Mesenchymal stem cell of adipose (primary cell): ENCODE results near the genes GSDMA and CSF3.

DNA sequence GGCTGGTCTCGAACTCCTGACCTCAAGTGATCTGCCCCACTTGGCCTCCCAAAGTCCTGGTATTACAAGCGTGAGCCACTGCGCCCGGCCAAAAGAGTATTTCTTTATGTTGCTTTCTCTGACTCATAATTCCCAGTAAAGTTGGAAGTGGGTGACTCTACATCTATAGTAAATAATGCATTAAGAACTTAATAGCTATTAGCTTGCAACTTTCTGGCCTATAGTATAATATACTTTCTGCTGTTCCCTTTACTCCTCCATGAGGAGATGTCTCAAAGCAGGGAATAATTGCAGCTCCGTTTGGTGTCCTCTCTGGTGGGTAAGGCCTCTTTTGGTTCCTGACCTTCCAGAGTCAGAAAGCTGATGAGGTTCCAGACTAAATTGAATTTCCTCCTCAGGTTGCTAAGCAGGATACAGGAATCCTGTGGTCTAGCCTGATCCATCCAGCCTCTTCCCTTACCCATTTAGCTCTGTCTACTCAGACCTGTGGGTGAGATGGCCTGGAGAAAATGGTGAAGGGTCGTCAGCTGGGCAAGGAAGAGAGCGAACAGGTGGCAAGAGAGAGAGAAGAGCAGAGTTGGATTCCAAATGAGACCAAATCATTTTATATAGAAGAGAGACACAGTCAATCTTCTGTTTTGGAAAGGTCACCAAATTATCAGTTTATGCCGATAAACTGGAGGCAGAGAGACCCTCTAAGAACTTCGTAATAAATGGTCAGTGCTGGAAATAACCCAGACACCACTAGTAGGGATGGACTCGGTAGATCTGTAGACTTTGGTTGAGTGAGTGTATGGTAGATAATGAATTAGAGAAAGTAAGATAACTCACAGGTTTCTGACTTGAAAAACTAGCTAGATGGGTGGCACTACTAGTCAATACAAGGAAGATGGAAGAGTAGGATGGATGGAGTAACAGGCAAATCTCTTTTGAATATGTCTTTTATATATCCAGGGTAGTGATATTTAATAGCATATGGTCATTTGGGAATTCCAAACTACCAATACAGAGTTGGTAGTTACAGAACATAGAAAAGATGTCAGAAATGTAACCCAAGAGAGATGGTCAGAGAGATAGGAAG lies 42.3 kb downstream of the CDK12 start:
- CAGE, long polyA plus RNA: no peak

GRCh38 chr17:39525660-39526541 lies 64.6 kb downstream of the CDK12 start:
- CAGE, long polyA plus RNA: no peak

GRCh38 chr17:39530651-39531693 lies 69.7 kb downstream of the CDK12 start:
- CAGE, long polyA plus RNA: no peak

DNA sequence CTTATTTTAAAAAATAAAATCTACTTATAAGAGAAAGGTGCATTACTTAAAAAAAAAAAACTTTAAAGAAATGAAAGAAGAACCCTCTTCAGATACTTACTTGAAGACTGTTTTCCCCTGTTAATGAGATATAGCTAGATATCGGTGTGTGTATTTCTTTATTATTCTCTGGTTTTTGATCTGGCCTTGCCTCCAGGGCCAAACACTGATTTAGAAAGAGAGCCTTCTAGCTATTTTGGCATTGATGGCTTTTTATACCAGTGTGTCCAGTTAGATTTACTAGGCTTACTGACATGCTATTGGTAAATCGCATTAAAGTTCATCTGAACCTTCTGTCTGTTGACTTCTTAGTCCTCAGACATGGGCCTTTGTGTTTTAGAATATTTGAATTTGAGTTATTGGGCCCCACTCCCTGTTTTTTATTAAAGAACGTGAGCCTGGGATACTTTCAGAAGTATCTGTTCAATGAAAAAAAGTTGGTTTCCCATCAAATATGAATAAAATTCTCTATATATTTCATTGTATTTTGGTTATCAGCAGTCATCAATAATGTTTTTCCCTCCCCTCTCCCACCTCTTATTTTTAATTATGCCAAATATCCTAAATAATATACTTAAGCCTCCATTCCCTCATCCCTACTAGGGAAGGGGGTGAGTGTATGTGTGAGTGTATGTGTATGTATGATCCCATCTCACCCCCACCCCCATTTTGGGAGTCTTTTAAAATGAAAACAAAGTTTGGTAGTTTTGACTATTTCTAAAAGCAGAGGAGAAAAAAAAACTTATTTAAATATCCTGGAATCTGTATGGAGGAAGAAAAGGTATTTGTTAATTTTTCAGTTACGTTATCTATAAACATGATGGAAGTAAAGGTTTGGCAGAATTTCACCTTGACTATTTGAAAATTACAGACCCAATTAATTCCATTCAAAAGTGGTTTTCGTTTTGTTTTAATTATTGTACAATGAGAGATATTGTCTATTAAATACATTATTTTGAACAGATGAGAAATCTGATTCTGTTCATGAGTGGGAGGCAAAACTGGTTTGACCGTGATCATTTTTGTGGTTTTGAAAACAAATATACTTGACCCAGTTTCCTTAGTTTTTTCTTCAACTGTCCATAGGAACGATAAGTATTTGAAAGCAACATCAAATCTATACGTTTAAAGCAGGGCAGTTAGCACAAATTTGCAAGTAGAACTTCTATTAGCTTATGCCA lies 72.2 kb downstream of the CDK12 start:
- CAGE, long polyA plus RNA: no peak

GRCh38 chr17:39593994-39594337 lies 13.8 kb downstream of the NEUROD2 start:
- CAGE, long polyA plus RNA: no peak

DNA sequence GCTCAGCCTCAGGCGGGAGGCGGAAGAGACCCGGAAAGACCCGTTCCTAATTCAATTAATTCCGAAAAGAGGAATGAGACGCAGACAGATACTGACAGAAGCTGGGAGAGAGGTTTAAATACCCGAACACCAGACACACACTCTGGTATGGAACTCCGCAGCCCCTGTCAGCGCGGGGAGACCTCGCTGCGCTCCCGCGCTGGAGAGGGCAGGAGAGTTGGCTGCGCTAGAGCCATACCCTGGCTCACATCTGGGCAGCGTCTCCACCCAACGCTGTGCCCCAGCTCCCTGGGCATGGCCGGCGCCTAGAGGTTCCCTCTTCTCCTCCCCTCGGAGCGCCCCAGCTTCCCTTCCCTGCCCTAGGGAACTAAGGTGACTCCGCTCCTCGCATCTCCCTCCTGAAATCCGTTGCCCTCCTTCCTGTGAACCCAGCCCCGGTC lies 8.0 kb downstream of the NEUROD2 start:
- CAGE, long polyA plus RNA: no peak

DNA sequence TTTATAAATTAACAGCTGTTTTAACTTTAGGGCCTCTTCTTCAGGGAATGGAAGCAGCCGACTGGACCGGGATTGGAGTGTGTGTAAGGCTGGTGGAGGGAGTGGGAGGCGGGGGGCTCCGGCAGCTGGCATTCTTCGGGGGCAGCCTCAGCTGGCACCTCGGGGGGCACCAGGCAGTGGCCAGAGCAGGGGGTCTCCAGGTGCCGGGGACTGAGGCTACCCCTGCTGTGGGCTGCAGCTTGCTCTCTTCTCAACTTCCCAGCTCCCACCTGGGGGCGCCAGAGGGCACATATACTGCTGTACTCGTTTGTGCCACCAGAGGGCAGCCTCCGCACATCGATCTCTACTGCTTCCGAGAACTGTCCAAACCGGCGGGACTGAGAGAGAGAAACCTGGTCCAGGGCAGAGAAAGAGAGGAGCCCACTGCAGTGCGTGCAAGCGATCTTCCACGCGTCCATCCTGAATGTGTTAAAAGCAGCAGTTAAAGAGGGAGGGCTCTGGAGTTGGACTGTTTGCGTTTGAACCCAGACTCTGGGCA lies 4.9 kb upstream of the PPP1R1B start:
- CAGE, long polyA plus RNA: no peak

GRCh38 chr17:39638142-39638812 lies 1.3 kb downstream of the STARD3 start:
- CAGE, long polyA plus RNA: no peak

GRCh38 chr17:39671388-39672515 lies 3.5 kb downstream of the PNMT start:
- CAGE, long polyA plus RNA: no peak

- CAGE, long polyA plus RNA: no peak
Observed at GRCh38 chr17:39675407-39676677, 7.6 kb downstream of the PNMT start.

GRCh38 chr17:39709470-39710608 lies 10.0 kb downstream of the ERBB2 start:
- CAGE, long polyA plus RNA: no peak

GRCh38 chr17:39723115-39723546 lies 7.2 kb downstream of the MIEN1 start:
- CAGE, long polyA plus RNA: no peak

- CAGE, long polyA plus RNA: no peak
Observed at GRCh38 chr17:39742775-39743233, 5.1 kb downstream of the GRB7 start.

DNA sequence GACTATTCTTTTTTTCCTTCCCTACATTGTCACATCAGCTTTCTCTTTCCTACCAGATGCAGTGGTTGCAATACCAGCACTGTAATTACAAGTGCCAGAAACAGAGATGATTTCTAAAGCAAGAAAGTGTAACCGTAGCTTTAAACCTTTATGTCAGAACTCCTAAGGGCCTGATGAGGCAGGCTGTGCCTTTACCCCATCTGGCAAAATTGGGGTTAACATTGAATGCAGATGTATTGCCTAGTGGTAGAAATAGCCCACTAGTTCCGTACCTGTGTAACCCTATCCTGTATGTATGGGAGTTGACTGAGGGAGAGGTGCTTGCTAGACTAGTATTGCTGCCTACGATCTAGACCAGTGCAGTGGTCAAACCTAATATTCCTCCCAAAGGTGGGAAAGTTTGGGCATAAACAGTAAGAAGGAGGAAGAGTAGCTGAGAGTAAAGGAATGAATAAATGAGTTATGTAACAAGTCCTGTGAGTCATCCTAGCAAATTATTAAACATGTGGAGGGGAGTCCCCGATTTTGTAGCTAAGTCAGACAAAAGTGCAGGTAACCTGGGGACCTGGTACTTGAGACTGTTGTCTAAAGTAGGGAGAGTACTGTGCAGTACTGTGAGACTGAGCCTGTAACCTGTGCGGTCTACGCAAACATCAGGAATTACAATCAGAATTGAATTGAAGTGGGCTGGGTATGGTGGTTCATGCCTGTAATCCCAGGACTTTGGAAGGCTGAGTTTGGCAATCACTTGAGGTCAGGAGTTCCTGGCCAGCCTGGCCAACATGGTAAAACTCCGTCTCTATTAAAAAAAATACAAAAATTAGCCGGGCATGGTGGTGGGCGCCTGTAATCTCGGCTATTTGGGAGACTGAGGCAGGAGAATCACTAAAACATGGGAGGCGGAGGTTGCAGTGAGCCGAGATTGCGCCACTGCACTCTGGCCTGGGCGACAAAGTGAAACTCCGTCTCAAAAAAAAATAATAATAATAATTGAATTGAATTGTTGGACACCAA lies 35.8 kb downstream of the IKZF3 start:
- CAGE, long polyA plus RNA: no peak

DNA sequence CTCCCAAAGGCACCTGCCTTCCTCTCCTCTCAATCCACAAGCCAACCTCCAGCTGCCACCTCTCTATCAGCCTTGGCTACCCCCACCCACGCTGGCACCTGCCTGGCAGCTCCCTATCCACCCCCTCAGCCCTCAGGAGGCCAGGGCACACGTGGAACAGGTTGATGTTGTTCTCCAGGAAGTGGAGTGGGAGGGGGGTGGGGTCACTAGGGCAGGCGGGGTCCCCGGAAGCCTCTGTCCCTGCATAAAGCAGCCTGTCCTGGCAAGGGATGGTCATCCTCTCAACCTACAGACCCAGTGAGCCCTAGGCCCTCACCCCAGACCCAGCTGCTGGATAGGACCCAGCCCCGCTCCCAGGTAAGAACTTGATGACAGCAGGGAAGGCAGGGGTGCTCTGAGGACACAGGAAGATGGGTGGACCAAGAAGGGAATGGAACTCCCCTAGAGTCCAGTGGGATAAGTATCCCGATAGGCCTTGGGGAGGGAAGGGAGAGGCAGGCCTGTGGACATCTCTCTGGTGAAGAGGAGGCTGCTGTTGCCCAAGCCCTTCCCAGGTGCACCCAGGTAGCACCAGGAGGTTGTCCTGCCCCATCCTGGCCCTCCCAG lies at the start of gene GSDMA:
Gene GSDMA, plus strand, starts transcription at position 276 of the 606 bp plus-strand sequence.
- CAGE, long polyA plus RNA: no peak

GRCh38 chr17:39982111-39982416 lies 1.5 kb downstream of the PSMD3 start:
- CAGE, long polyA plus RNA: no peak

- CAGE, long polyA plus RNA: no peak
Observed at GRCh38 chr17:40015321-40015916, at the start of gene CSF3. Gene CSF3 (plus strand): TSS chr17:40015440.

- CAGE, long polyA plus RNA: no peak
Observed at GRCh38 chr17:40025644-40026382, 10.6 kb downstream of the CSF3 start.

DNA sequence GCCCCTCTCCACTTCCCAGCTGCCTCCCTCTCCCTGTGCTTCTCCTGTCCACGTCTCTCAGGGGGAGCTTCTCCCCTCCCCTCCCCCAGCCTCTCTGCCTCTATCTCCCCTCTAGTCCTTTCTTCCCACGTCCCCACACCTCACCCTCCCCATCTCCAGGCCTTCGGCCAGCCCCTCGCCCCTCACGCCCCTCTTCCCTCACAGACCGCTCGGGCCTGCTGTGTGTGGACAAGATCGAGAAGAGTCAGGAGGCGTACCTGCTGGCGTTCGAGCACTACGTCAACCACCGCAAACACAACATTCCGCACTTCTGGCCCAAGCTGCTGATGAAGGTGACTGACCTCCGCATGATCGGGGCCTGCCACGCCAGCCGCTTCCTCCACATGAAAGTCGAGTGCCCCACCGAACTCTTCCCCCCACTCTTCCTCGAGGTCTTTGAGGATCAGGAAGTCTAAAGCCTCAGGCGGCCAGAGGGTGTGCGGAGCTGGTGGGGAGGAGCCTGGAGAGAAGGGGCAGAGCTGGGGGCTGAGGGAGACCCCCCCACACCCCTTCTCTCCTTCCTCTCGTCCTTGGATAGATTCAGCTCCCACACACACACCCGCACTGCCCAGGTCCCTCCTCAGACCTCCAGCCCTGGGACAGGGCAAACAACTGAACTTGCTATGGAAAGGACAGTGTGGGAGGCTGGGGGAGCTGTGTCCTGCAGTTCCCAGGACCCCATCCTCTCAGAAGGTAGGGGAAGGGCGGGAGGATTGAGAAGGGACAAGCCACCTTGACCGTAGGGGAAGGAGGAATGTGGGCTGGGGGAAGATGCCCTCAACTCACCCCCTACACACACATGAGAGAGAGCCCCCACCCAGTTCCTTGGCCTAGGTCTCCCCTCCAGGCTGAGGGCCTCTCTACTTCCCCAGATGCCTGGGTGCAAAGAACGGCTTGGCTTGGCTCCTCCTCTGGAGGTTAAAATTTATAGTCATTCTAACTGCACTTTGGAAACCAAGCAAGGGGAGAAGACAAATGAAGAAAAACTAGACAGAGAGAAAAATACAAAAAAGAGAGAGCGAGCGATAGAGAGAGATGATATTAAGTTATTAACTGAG lies 11.0 kb downstream of the NR1D1 start:
- CAGE, long polyA plus RNA: no peak

- CAGE, long polyA plus RNA: no peak
Observed at GRCh38 chr17:40094658-40095820, 5.3 kb downstream of the NR1D1 start.